Osteoblast (primary cell): ENCODE measurements around a stretch of chr6.

DNA sequence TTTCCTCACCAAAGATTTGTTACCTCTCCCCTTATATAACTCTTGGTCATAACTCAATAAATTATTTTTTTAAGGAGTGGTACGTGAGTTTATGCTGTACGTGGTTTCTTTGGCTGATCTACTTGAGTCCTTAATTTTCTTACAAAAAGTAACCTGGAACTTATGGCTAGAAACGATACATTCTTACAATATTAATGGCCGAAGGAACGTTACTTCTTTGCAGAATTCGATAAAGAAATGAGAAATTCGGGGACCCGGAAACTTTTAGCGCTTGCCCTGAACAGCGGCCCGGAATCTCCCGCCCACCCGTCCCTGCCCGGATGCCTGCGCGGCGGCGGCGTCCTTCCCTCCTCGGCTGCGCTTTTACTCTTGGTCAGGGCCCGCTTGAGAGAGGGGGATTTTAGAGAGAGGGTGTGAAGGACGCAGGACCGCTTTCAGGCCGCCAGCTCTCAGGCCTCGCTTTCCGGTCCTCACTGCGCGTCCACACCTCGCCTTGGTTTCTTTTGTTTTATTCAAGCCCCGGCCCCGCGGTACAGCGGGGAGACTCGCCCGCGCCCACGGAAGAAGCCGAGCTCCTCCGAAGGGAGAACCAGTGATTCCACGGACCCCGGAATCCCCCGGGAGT, 243.7 kb downstream of the ARID1B start:
- CAGE, long polyA plus RNA = no peak
- RRBS = under 1% methylated on average over 11 of the region's 43 CpGs

GRCh38 chr6:157022169-157022467, 244.9 kb downstream of the ARID1B start:
- CAGE, long polyA plus RNA = no peak
- RRBS = no CpG with 5 or more reads among the region's 14 CpGs

GRCh38 chr6:157181562-157182036, 141.7 kb downstream of the TMEM242 start:
- CAGE, long polyA plus RNA = no peak
- RRBS = no CpG with 5 or more reads among the region's 5 CpGs

GRCh38 chr6:157184026-157184682, 139.2 kb downstream of the TMEM242 start:
- CAGE, long polyA plus RNA = no peak
- RRBS = 37% methylated on average over 4 of the region's 16 CpGs

- CAGE, long polyA plus RNA = no peak
- RRBS = no CpG with 5 or more reads among the region's 18 CpGs
Observed at GRCh38 chr6:157207378-157208070, 115.8 kb downstream of the TMEM242 start.

DNA sequence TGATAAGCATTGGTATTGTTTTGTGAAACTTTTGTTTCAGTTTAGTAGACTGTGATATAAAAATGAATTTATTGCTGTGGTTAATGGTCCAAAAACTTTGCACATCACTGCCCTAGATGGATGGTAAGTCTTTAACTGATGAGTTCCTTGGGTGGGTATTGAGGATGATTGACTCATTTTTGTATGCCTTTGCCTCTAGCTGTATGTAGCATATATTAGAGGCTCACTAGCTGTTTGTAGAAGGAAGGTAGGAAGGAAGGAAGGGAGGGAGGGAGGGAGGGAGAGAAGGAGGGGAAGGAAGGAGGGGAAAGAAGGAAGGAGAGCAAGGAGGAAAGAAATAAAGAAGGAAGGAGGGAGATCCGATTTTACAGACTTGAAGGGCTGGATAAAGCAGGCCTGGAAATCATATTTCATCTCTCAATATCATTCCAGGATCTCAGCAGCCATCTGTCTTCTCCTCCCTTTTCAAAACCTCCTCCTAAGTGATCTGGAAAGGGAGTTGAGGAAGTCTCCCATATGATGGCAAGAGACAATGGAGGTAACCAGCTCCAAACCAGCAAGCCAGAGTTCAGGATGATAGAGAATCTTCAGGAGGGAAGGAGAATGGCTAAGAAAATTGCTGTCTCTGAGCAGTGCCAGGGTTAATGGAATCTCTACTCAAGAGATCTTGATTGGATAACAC, 48.5 kb downstream of the ZDHHC14 start:
- CAGE, long polyA plus RNA = no peak
- RRBS = no CpG with 5 or more reads among the region's 1 CpG

- CAGE, long polyA plus RNA = no peak
- RRBS = no CpG with 5 or more reads among the region's 10 CpGs
Observed at GRCh38 chr6:157434552-157435063, 53.6 kb downstream of the ZDHHC14 start.

GRCh38 chr6:157764295-157765064, 58.6 kb upstream of the SNX9 start:
- CAGE, long polyA plus RNA = no peak
- RRBS = 3% methylated on average over 4 of the region's 12 CpGs

DNA sequence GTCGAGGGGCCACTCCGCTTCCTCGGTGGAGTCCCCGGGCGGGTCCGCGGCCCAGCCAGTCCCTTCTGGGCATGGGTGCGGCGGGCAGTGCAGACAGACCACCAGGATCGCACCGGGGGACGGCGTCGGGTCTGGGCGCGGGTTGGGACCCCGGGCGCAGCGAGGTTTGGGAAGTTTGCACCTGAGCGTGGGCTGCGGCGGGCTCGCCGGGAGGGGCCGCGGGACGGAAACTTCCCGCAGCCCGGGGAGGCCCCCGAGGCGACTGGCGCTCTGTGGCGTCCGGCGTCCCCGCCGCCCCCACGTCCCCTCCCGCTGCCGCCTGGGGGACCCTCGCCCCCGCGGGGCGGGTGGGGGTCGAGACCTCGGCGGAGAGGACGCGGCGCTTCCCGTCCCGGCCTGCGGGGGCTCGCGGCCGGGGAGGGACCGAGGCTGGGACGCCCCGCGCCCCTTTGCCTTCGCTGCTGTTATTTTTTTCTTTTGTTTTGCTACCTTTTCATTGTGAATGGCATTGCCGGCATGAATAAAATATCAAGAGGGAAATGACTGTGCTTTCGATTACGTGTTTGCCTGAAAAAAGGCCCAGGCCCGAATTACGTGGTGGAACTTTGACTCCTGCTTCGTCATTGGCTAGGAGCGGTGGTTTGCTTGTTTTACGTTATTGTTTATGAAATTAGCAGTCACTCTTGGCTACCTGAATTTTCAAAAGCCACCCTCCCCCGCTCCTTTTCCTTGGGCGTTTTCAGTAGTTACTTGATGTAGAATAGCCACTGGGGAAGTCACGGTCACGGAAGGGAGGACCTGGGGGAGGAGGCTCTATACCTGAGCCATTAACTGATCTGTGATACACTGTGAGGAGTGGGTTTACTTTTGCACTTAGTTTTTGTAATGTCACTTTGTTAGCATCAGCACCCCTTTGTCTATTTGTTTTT, 764 bp downstream of the SNX9 start:
- CAGE, long polyA plus RNA = no peak
- RRBS = 1% methylated on average over 42 of the region's 73 CpGs

DNA sequence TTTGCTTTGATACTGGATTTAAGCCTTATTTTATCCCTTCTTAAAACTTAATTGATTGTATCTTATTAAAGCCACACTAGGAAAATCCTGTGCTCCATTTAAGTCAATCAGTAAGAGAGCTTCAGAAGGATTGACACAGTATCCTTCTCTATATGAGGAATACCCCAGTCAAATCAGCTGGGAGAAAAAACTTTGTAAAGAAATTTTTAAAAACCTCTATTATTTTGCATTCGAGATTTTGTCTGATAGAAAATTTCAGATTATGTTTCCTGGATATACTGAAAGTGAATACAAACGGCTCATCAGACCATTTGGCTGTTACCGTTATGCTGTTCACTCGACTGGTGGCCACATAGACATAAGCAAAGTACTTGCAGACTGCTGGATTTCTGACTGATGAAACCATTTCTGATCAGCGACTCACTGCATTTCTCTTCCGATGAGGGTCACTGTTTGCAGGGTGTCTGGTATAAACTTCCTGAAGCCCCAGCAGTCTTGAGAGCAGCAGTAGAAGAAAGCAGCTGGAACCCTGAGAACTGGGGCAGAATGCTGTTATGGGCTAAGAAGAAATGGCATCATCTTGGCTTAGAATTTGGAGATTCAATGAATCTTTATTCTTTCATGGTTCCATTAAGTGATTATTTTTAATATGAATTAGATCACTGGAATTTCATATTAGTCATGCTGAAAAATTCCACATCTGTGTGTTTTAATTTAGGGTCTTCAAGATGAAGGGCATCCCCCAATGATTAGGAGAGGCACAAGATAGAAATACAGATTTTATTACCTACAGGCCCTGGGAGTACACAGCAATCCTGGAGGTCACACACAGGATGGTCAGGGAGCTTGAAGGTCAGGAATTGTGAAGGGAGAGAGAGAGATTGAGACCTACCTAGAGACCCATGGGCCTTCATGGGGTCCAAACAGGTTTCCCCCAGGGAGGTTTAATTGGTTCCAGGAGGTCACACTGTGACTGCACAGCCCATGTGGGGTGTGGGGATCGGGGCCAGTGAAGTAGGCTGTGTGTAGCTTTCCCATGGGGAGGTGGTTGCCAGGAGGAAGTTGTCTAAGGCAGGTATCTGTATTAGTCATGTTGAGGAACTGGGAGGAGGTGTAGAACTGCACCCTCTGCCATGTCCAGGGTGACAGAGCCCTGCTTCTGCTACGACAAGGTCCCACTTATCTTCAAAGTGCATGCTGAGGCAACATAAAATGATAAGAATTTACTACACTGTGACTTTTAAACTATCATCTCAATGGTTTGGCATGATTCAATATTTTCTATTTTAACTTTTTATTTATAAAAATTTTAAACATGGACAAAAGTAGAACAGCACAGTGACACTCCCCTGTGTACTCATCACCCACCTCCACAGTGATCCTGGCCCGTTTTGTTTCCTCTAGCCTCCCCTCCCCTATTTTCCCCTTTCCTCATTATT, 18.0 kb downstream of the SNX9 start:
- CAGE, long polyA plus RNA = no peak
- RRBS = no CpG with 5 or more reads among the region's 9 CpGs

- CAGE, long polyA plus RNA = no peak
- RRBS = no CpG with 5 or more reads among the region's 12 CpGs
Observed at GRCh38 chr6:157885093-157886029, 62.3 kb downstream of the SNX9 start.

- CAGE, long polyA plus RNA = no peak
- RRBS = no CpG with 5 or more reads among the region's 6 CpGs
Observed at GRCh38 chr6:157904858-157905543, 76.7 kb upstream of the SYNJ2 start.

- CAGE, long polyA plus RNA = no peak
- RRBS = no CpG with 5 or more reads among the region's 10 CpGs
Observed at GRCh38 chr6:157947784-157948586, 33.7 kb upstream of the SYNJ2 start.

DNA sequence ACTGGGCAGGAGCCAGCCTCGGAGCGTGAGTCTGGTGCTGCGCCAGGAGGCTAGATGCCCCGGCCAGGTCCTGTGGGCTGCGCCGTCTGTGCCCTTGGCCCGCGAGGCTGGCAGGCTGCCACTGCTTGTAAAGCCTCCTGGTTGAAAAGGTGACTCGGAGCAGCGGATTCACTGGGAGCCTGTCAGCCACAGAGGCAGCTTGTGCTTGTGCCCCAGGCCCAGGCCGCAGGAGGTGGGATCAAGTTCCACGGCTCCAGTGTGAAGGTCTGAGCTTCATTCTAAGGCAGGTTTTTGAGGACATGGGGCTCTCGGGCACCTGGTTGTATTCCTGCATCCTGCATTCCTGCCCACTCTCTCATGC, 8.3 kb downstream of the SYNJ2 start:
- CAGE, long polyA plus RNA = no peak
- RRBS = no CpG with 5 or more reads among the region's 13 CpGs

GRCh38 chr6:158003791-158004277, 22.2 kb downstream of the SYNJ2 start:
- CAGE, long polyA plus RNA = no peak
- RRBS = no CpG with 5 or more reads among the region's 8 CpGs

DNA sequence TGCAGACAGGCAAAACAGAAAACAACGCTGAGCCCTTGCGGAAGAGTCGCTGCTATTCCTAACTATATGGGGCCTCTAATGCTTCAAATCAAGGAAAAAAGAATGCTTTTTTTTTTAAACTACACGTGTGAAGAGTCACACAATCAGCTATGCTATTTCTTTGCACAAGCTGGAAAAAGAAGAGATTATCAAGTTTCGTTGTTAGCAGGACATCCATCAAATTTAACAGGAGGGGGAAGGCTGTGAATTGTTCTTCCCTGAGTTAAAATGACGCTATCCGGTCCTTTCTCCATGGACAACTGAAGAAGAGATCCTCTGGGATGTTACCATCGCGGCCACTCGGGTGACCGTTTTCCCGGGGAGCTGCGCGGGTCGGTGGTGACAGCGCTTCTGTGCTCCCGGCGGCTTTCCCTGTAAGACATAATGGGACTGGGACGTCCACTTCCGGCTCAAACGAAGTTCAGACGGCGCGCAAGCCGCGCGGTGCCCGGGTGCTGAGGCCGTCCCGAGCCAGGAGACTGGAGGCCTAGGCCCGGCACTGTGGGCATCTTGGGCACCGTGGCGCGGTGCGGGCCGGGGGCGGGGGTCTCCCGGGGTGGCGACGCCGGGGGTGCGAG, 63.3 kb downstream of the GTF2H5 start:
- CAGE, long polyA plus RNA = no peak
- RRBS = 2% methylated on average over 30 of the region's 42 CpGs

DNA sequence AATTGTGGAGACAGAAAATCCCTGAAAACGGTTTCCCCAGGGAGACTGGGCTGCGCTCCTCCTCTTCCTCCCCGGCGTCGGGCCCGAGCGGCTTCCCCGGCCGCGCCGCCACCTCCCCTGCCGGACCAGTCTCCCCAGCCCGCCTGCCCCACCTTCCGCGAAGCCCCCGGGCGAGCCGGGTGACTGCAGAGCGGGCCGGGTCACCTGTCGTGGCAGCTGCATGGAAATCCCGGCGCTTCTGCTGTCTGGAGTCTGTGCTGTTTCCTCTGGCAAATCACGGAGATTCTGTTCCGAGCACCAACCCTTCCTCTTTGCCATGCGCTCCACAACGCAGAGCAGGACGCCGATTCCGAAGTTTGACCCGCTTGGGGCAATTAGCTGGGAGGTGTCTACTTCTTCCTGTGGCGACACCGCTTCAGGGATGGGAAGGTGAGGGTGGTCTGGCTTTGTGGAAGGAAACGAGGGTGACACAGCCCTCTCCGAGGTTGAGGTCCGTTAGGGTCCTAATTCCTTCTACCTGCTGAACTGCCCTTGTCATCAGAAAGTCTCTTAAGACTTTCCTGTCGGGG, 64.6 kb downstream of the GTF2H5 start:
- CAGE, long polyA plus RNA = no peak
- RRBS = 4% methylated on average over 5 of the region's 37 CpGs

DNA sequence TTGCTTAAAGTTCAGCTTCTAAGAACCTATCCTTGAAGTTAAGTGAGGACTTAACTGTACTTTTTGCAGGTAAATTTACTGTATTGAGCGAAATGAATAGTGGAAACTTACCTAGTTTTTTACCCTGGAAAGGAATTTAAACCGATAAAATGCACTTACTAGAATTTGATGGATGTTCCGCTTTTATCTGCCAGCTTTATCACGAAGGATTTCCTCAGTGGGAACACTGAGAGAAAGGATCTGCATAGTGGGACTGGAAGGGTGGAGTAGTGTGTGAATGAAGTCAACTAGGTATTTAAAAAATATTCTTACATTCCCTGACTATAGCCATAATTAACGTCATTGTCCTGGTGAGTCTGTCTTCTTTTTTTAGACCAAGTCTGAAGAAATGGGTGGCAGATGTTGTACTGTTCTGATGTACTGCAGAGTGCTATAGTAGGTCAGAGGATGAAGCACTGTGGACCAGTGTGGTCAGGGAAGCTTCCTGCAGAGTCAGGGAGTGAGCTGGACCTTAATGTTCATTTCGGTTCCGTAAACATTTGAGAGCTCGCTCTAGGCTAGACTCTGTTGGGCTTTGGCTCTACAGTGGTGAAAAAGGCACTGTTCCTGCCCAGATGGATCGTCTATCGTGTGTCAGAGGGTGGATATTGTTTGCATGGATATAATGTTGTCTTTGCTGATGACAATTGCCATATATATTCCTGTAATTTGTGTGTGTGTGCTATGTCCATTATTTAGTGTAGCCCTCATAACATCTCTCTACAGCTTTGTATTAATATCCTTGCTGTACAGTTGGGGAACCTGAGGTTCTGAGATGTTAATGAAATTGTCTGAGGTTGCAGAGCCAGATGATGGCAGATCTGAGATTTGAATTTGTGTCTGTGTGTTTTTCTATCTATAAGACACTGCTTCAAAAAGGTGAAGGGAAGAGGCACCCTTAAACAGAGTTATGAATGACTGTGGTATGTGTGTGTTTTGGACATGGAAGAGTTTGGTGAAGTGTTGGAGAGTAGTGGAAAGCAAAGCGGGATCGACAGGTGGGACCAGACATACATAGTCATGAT, 12.0 kb downstream of the TULP4 start:
- CAGE, long polyA plus RNA = no peak
- RRBS = no CpG with 5 or more reads among the region's 12 CpGs

GRCh38 chr6:158518201-158518807, 41.6 kb upstream of the TMEM181 start:
- CAGE, long polyA plus RNA = no peak
- RRBS = 4% methylated on average over 3 of the region's 17 CpGs

DNA sequence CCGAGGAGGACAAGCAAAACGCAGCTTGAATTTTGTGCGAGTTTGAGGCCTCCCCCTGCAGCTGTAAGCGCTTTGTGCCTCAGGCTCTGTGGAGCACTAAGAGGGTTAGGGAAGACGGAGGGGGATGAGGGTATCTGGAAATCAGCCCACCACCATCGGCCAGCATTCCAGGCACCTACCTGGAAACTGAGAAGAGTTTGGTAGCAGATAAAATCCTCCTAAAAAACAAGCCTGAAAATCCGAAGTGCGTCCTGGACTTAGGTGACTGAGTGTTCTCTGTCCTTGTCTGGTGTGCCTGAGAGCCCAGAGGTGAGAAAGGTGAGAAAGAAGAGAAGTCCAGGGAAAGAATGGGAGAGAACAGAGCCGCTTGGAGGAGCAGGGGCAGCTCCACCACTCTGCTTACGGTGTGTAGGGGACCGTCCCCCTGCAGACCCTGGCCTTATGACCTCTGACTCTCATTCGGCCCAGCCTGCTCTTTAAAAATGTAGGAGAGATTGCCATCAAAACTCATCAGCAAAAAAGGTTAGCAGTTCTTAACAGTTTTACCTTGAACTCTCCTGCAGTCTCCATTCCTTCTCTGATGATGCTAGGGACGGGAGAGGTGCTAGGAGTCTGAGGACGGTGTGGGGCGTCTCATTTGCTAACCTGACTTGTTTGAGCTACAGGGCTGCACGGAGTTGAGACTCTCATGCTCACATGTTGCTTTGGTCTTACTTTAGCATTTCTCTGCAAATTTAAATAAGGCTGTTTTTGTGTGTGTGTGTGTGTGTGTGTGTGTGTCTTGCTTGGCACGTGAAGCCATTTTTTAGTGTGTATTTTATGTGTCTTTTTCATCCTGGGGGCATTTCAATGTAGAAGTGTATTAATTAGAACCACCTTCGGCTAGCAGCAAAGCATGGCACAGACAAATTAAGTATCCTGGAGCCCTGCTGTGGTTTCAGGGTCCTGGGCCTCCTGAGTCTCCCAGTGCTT, 2.1 kb downstream of the TMEM181 start:
- CAGE, long polyA plus RNA = no peak
- RRBS = no CpG with 5 or more reads among the region's 18 CpGs